Measurements from ENCODE around the genes MYRFL, ZFC3H1 and KCNC2.

DNA sequence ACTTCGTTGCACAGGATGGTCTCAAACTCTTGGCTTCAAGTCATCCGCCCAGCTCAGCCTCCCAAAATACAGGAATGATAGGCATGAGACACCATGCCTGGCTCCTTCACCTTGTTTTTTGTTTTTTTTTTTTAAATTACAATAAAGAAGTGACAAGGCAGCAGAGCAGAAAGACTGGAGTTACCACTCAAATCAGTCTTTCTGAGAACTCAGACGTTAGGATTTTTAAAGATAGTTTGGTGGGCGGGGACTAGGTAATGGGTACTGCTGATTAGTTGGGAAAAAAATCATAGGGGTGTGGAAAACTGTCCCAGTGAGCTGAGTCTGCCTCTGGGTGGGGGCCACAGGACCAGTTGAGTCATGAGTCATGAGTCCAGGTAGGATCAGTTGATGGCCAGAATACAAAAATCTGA lies 11.6 kb upstream of the CPM start:
- RRBS, result no CpG with 5 or more reads among the region's 4 CpGs

DNA sequence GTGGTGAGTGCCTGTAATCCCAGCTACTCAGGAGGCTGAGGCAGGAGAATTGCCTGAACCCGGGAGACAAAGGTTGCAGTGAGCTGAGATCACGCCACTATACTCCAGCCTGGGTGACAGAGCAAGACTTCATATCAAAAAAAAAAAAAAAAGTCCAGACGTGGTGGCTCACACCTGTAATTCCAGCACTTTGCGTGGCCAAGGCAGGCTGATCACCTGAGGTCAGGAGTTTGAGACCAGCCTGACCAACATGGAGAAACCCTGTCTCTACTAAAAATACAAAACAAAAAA lies 79.6 kb upstream of the CPSF6 start:
- RRBS, result no CpG with 5 or more reads among the region's 4 CpGs

GRCh38 chr12:69256403-69257571 lies 17.4 kb downstream of the CPSF6 start:
- RRBS, result no CpG with 5 or more reads among the region's 4 CpGs

GRCh38 chr12:69470937-69471437 lies 799 bp downstream of the FRS2 start:
- RRBS, result 5% methylated on average over 3 of the region's 11 CpGs

DNA sequence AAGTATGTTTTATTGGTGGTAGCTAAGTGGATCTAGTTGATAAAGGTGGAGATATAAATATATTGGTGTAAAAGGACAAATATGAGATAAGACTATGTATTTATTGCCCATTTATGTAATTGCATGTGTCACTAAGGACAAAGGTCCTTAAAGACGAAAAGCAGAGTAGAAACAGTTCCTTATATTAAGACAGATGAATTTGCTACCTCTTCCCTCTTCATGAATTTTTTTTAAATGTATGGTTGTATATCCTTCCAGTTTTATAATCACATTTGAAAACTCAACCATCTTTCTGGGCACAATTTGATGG lies at the start of gene MYRFL:
MYRFL (plus strand) TSS at position 163 of the 310 bp plus-strand sequence.
- RRBS, result no CpG with 5 or more reads among the region's 1 CpG

GRCh38 chr12:69936034-69936640 lies 111.1 kb downstream of the MYRFL start:
- RRBS, result 53% methylated on average over 2 of the region's 8 CpGs

DNA sequence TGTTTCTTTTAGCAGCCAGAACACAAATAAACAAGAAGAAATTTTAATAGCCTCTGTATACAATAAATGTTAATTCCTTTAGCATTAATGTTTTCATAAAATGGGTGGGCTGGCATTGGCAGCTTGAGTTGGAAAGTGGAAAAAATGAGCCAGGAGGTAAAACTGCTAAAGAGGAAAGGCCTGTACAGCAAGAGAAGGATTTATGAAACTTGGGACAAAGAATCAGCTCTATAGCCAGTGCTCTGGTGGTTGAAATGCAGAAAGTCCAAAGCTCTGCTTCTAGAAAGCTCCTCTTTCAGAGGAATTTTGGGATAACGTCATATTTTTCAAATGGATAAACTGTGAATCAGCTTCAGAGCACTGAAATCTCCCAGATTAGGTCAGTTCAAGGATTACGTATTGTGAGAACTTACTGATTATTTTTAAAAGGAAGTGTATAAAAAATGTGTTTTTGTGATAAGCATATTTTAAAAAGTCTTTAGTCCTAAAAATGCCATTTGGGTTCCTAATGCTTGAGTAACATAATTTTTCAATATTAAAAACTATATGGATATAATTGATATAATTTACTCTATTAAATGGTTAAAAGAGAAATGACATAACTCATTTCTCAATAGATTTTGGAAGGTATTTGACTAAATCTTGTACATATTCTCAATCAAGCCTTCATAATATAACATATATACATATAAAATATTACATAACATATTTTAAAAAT lies 203.0 kb upstream of the CNOT2 start:
- RRBS, result no CpG with 5 or more reads among the region's 2 CpGs

DNA sequence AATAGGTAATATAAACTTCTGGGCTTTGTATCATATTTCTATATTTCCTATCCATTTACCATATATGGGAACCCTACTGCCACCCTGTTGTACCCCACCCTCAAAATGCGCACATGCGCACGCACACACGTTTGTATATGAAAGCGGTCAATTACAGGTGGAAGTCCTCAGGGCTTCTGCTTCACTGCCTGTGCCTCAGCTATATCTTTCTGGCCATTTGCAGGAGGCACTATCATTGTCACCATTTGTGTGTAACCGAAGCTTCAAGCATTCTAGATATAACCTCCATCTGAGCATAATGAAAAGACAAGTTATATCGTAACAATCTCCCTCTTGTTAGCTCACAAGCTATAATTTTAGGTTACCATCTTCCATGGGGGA lies 31.3 kb upstream of the KCNMB4 start:
- RRBS, result no CpG with 5 or more reads among the region's 7 CpGs

- RRBS, result no CpG with 5 or more reads among the region's 3 CpGs
Measured at GRCh38 chr12:70722853-70723520, 85.8 kb upstream of the PTPRB start.

GRCh38 chr12:71163193-71163801 lies 5.5 kb upstream of the TSPAN8 start:
- RRBS, result no CpG with 5 or more reads among the region's 6 CpGs

GRCh38 chr12:71663692-71663916 lies at the start of gene ZFC3H1:
Gene ZFC3H1, minus strand, starts transcription at chr12:71663848.
- RRBS, result no CpG with 5 or more reads among the region's 21 CpGs

GRCh38 chr12:71664765-71665118 lies 641 bp downstream of the THAP2 start:
- RRBS, result no CpG with 5 or more reads among the region's 8 CpGs

DNA sequence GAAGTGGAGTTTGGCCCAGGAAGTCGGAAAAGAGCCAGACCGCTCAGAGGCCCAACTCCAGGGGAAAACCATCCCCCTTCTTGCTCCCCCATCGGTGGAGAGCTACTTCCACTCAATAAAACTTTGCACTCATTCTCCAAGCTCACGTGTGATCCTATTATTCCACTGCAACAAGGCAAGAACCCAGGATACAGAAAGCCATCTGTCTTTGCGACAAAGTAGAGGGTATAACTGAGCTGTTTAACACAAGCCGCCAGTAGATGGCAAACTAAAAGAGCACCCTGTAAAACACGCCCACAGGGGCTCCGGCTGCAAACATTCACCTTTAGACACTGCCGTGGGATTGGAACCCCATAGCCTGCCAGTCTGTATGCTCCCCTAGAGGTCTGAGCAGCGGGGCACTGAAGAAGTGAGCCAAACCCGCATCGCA lies 22.8 kb upstream of the RAB21 start:
- RRBS, result no CpG with 5 or more reads among the region's 12 CpGs

DNA sequence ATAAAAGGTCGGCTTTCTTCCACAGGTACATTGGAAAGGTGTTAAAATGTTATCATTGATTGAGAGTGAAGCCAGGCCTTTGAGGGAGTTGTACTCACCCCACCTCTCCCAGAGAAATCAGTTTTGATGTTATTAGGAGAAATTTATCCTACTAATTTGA lies 1.2 kb downstream of the RAB21 start:
- RRBS, result no CpG with 5 or more reads among the region's 1 CpG

- RRBS, result no CpG with 5 or more reads among the region's 1 CpG
Measured at GRCh38 chr12:72087022-72087461, 148.4 kb downstream of the TPH2 start.

- RRBS, result no CpG with 5 or more reads among the region's 11 CpGs
Measured at GRCh38 chr12:72185885-72186301, 86.3 kb upstream of the TRHDE start.

DNA sequence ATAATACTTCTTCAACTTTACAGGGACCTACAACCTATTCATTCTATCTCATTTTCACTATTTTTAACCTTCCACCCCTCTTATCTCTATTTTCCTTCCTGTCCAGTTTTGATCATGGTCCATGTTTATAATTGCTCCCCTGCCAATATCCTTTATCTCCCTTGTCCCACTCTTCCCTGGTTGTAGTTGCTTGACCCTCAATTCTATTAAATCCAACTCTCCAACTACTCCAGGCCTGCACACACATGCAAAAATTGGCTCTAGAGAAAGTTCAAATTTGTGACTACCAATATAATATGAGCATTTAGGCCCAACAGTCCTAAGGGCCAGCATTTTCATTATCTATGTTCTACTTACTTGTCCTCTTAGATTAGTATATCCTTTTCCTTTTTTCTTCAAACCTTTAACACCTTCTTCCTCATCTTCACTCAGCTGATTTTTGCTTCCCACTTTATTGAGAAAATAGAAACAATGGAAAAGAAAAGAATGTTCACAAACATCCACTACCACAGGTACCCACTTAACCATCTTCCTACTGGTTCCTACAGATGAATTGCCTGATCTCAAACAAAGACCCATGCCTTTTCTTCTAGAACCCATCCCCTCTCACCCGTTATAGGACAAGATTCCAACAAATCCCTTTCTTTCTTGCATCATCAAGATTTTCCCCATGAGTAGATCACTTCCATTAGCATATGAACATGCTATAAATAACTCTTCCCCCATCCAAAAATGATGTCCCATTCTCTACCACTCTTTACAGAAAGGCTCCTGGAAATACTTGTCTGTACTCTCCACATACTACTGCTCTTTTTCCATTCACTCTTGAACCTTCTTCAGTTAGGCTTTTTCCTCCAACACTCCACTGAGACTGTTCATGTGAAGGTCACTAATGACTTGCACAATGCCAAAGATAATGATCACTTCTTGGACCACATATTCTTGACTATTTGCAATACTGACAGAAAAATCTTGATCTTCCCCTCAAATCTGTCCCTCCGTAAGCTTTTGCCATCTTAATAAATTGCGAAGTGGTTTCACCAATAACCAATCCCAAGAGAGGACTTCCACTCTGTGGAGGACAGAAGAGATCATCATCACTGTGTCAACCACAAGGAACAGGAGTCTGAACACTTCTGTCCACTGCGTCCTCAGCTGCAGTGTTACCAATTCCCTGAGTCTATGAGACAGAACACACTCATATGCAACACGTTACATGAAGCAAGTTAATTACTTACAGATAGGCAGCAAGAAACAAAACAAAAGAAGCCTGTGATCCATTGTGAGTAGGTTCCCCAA lies 17.6 kb upstream of the TRHDE start:
- RRBS, result no CpG with 5 or more reads among the region's 5 CpGs

- RRBS, result no CpG with 5 or more reads among the region's 6 CpGs
Measured at GRCh38 chr12:72255465-72255868, 16.7 kb upstream of the TRHDE start.

DNA sequence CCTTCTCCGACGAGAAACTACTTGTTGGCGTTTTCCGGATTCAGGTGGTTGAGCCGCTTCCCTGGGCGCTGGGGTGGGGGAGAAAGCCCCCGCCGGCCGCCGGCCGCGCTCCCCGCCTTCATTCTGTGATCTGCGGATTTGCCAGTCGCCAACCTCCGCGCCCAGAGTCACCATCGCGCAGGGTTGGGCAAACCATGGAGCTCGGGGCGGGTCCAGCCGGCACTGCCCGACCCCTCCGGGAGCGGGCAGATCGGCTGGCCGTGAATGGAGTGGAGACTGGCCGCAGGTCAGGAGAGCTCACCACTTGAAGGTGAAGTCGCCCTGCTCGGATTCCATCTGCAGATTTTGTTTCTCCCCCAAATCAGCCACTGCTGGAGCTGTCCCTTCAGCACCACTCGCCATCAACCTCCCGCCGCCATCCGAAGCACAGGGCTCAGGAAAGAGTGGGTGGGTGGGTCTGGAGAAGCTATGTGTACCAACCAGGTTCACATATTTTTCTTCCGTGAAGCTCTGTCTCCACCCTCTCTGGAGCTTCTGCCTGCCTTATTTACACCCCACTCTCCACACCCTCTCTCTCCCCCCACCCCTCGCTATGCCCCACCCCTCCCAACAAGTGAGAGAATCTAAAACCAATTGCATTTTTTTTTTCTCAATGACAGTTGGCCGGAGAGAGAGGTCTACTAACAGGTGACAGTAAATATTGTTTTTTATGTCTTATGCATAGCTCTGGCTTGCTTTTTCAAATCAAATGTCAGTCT lies at the start of gene KCNC2:
KCNC2 (minus strand) TSS at position 536 of the 758 bp plus-strand sequence.
- RRBS, result 8% methylated on average over 5 of the region's 37 CpGs

DNA sequence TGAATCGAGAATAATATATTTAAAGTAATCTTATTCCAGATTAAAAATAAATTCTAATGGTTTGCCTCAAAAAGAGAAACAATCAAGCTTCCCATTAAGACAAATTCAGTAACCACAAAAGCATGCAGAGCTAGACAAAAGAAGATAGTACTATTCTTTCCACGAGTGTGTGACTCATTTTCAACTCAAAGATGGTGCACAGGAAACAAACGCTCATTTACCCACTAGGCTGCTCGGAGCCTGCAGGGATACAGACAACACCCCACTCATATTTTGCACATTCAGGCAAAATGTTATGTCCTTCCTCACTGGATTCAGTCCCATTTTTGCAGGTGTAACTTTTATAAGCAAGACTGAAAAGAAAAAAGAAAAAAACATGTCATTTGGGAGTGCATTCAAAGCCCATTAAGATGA lies 147.4 kb upstream of the KRR1 start:
- RRBS, result no CpG with 5 or more reads among the region's 4 CpGs